ENCODE measurements around a stretch of chr20.

GRCh38 chr20:53117731-53118291, 145.7 kb downstream of the TSHZ2 start:
- PRO-cap, 7 experiments, result no peak in any of the 7 experiments
- RAMPAGE, long total RNA, 2 experiments, result no peak in any of the 2 experiments

- PRO-cap, 7 experiments, result peak in 5 of 7 experiments; most common plus-strand start chr20:53162578 (in 4); most common minus-strand start chr20:53162477 (in 5)
- RAMPAGE, long total RNA, 2 experiments, result no peak in any of the 2 experiments
Measured at GRCh38 chr20:53162112-53162863, 190.1 kb downstream of the TSHZ2 start.

GRCh38 chr20:53503310-53503938, 90.2 kb downstream of the ZNF217 start:
- PRO-cap, 7 experiments, result no peak in any of the 7 experiments
- RAMPAGE, long total RNA, 2 experiments, result no peak in any of the 2 experiments

GRCh38 chr20:53556310-53556543, 37.4 kb downstream of the ZNF217 start:
- PRO-cap, 7 experiments, result no peak in any of the 7 experiments
- RAMPAGE, long total RNA, 2 experiments, result no peak in any of the 2 experiments

DNA sequence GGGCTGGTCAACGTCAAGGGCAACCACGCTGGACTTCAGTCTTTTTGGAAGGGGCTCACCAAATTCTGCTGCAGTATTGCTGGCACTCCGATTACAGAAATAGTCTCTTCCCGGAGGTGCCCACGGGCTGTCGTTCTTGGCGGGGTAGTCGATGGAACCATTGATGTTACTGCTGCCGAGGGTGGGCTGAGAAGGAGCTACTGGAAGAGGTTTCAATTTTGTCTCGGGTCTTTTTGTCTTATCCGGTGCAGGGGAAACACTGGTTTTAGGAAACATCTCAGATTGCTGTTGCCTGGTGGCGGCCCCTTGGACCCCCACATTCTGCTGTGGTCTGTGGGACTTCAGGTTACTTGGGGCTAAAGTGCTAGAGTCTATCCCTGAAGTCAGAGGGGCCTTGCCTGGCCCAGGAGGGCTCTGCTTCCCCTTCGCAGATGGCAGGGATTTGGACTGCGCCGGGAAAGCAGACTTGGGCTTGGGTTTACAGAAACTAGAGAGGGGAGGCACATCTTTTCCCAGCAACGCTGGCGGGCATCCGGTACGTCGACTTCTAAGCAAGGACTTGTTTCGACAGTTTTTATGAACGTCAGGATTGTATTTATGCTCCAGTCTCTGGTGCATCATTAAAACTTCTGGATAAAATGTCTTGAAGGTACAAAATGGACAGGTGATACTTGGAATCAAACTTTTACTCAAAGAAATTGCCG, 17.5 kb downstream of the ZNF217 start:
- PRO-cap, 7 experiments, result no peak in any of the 7 experiments
- RAMPAGE, long total RNA, 2 experiments, result no peak in any of the 2 experiments

DNA sequence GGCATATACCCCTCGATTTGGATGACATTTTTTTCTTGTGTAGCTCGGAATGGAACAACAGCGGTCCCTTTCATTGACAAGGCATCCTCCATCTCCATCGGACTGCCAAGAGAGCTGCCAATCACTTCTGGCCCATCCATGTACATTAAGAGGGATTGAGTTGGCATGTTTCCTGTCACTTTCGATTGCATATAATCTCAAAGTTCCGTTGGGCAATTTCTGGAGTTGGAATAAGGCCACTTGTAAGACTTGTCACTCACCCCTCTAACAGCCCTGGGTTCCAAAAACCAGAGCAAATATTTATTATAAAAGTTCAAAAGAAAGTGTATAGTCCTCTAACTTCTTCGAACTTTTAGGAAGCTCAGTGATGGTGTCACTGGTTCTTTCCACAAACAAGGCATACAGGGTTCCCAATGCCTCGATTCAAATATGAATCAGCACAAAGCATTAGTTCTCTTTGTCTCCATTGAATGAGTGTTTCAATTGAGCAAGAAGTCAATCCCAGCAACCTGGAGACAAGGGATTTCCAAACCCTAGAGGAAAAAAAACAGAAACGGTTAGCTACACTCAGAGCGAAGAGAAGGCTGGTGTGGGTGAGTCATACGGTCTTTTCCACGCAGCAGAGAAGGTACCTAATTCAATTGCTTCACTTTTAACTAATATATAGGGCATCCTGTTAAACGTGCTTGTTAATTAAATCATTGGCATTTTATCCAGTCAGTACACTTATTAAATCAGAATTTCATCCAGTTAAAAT, 10.8 kb downstream of the ZNF217 start:
- PRO-cap, 7 experiments, result peak in 3 of 7 experiments; most common plus-strand start position 570 of the sequence (in 3)
- RAMPAGE, long total RNA, 2 experiments, result no peak in any of the 2 experiments

DNA sequence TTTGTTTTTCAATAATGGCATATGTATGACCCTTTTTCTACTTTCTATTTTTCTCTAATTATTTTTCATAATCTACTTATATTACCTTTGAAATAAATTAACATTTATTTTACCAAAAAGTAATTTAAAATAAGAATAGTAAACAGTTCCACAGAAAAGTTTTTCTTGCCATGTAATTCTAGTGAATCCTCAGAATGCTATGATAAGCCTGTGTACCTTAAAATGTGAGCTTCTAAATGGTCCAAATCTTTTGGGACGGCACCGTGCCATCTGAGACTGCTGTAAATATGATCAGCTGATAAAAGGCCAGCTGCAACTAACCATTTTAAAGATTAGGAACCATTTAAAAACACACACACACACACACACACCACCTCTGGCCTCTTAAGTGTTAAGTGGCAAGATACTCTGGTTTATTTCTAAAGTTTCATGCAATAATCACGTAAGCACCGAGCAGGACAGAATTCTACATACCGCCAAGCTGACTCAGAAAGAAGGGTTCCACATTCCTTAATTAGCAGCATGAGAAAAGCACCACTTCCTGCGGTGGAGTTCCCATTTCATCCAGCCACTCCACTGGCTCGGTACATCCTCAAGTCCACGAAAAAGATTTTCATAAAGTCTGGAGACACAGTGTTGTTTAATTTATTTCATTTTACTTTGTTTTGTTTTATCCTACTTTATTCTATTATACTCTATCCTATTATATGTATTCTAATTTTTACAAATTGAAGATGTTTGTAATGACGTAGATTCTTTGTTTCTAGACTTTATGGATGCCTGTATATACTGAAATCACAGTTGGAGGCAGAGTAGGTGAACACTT, 17.8 kb upstream of the ZNF217 start:
- PRO-cap, 7 experiments, result peak in 4 of 7 experiments; most common plus-strand start position 559 of the sequence (in 2); most common minus-strand start position 479 of the sequence (in 1)
- RAMPAGE, long total RNA, 2 experiments, result no peak in any of the 2 experiments

DNA sequence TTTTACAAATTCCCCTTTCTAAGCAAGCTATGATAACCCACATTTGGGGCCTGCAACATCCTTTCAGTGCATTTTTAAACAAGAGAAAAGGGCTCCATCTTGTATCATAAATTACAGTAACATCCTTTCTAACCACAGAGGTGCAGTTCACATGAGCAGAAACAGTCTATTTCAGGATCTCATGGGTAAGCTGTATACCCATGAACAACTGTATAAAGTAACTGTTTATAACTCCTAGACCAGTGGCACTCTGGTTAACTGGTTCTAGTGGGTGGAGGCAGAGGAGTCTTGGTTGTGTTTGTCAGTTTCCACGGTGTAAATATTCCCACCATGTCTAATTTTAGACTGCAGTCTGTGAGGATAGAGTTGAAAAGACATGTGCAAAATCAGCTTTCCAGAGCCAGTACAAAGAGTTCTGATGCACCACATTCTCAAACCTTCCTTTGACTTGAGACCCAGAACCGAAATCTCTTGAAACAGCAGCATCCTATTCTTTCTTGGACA, 113.1 kb upstream of the ZNF217 start:
- PRO-cap, 7 experiments, result no peak in any of the 7 experiments
- RAMPAGE, long total RNA, 2 experiments, result no peak in any of the 2 experiments

DNA sequence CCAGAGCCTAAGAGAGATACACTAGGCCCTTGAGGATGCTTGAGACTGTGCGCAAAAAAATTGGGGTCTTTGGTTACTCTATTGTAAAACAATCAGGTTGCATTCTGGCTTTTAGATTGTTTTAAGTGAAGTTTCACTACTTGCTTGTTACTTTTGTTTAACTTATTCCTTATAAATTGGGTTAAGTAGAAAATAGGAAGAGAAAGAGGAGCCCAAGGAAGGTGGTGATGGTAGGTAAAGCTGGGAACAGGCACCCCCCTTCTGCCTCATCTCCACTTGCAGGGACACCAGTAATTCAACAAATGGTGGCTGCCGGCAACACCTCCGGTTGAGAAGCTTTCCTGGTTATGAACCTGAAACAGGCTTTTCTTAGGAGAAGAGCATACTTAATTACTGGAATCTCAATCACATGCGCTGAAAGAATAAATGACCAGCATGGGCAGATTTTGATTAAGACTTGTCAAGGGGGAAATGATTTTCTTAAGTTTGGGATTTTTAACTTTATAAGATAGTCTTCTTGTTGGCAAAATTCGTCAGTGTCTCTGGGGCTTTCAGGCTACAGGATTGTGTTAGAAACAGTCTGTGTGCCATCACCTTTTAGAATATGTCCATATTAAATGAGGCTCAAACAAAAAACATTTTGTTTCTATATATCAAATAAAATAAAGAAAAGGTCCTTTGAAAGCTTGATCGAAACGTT, 159.0 kb upstream of the ZNF217 start:
- PRO-cap, 7 experiments, result no peak in any of the 7 experiments
- RAMPAGE, long total RNA, 2 experiments, result no peak in any of the 2 experiments

- PRO-cap, 7 experiments, result no peak in any of the 7 experiments
- RAMPAGE, long total RNA, 2 experiments, result no peak in any of the 2 experiments
Measured at GRCh38 chr20:53785136-53785704, 191.6 kb upstream of the ZNF217 start.

- PRO-cap, 7 experiments, result no peak in any of the 7 experiments
- RAMPAGE, long total RNA, 2 experiments, result no peak in any of the 2 experiments
Measured at GRCh38 chr20:53790846-53791410, 197.3 kb upstream of the ZNF217 start.

- PRO-cap, 7 experiments, result no peak in any of the 7 experiments
- RAMPAGE, long total RNA, 2 experiments, result no peak in any of the 2 experiments
Measured at GRCh38 chr20:53842295-53842658, 228.1 kb downstream of the BCAS1 start.

GRCh38 chr20:53905115-53905952, 165.1 kb downstream of the BCAS1 start:
- PRO-cap, 7 experiments, result no peak in any of the 7 experiments
- RAMPAGE, long total RNA, 2 experiments, result no peak in any of the 2 experiments

- PRO-cap, 7 experiments, result no peak in any of the 7 experiments
- RAMPAGE, long total RNA, 2 experiments, result no peak in any of the 2 experiments
Measured at GRCh38 chr20:53914531-53915171, 155.7 kb downstream of the BCAS1 start.

- PRO-cap, 7 experiments, result no peak in any of the 7 experiments
- RAMPAGE, long total RNA, 2 experiments, result no peak in any of the 2 experiments
Measured at GRCh38 chr20:53939342-53939868, 131.0 kb downstream of the BCAS1 start.

DNA sequence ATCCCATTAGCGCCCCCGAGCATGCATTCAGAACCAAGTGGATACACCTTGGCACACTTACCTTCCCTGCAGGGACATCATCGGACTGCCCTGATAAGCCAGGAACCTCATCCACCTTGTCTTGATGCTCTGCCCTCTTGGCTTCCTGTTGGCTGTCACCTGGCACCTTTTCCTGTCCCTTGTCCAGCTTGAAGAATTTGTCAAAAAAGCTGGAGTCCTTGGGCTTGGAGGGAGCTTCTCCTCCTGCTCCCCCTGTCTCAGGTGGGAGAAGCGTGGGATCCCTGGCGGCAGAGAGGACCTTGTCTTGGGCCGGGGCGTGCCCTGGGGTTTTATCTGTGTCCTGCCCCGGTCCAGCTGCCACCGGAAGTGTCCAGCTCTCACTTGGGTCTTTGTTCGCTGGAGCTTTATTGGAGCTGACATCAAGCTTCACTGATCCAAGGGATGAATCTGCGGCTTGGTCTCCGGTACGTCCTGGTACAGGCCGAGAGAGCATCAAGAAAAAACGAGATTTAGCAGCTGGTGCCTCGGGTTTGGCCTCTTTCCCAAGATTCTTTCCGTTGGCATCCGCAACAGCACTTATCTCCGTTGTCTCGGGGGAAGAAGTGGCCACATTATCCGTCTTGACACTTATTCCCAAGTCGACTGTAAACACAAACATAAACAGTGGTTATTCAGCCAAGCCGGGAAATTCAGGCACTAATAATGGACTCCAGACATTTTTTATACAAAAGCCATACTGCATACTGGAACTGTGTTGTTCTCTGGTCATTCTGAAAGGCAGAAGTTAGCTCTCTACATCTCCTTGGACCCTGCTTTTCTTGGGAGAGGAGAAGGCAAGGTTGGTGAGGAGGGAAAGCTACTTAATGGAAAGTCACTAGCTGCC, 41.8 kb downstream of the BCAS1 start:
- PRO-cap, 7 experiments, result no peak in any of the 7 experiments
- RAMPAGE, long total RNA, 2 experiments, result start-site peak on the minus strand in 1 of 2 experiments, centred at position 586 of the sequence, 6 reads per replicate

DNA sequence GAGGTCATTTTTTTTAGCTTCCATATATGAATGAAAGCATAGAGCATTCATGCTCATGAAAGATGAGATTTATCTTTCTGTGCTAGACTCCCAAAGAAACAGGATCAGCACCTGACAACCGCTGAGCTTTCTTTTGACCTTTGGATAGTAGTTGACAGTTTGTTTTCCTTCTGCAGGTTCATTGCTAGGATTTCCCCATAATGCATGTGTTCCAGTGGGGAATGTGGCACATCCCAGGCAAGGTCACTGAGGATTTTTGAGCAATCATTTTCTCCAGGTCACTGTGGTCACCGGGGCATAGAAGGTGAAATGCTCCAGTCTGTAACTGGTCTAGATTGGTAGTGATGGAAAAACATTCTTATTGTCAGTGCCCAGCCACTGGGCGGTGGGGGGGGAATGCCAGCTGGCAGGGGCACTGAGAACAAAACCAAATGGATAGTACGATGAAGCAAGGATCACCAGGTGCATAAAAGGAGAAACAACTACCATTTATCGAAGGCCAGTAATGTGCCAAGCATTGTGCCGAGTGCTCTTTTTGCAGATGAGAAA, 33.7 kb upstream of the BCAS1 start:
- PRO-cap, 7 experiments, result no peak in any of the 7 experiments
- RAMPAGE, long total RNA, 2 experiments, result no peak in any of the 2 experiments

- PRO-cap, 7 experiments, result no peak in any of the 7 experiments
- RAMPAGE, long total RNA, 2 experiments, result no peak in any of the 2 experiments
Measured at GRCh38 chr20:54409956-54410239, 65.5 kb upstream of the DOK5 start.

- PRO-cap, 7 experiments, result no peak in any of the 7 experiments
- RAMPAGE, long total RNA, 2 experiments, result no peak in any of the 2 experiments
Measured at GRCh38 chr20:54686653-54687061, 211.3 kb downstream of the DOK5 start.

DNA sequence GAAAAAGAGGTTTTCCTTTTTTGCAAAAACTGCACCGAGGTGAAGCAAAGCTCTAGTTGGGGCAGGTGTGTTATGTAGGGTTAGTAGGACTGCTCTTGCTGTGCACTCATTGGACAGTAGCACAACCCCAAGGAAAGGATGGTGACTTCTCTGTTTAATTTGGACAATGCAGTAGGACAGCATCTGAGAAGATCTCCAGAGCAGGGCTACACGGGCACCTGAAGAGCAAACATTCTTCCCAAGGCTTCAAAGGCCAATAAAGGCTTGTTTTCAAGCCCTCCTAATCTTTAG, 384.2 kb downstream of the DOK5 start:
- PRO-cap, 7 experiments, result peak in 1 of 7 experiments; most common minus-strand start position 132 of the sequence (in 1)
- RAMPAGE, long total RNA, 2 experiments, result no peak in any of the 2 experiments

Data from ovary (tissue), 7 donors.